Frontal cortex (tissue), 2 donors: ENCODE results near the gene ATP23.

DNA sequence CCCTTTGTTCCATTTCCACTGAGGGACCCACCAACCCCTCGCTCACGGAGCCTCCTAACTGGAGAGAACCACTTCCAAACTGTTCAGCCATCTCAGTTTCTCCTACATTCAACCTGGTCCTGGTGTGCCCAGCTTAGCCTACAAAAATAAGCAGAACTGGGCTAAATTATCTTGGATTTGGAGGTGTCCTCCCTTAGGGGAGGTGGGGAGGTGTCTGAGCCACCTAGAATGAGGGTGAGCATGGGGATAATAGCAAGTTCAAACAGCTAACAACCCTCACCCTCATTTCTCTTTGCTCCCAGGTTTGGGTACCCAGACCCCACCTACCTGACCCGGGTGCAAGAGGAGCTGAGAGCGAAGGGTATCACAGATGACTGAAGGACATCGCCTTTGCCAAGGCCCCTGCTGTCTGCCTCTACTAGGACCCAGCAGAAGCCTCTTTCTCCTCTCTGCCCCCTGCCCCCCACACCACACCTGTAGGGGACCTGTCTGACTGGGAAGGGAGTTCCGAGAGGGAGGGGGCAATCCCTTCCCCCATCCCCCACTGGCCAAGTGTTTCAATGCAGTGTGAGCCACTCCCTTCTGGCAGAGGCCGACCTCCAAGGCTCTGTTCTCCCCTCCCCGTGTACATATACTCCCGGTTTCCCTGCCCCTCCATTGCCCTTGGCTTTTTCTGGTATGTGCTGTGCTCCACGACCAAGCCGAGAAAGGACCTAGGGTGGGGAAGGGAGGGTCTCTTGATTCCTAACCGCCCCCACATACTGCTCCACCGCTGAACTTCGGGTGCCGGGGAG lies 2.3 kb upstream of the ARHGEF25 start:
- RAMPAGE, long total RNA, result no peak

DNA sequence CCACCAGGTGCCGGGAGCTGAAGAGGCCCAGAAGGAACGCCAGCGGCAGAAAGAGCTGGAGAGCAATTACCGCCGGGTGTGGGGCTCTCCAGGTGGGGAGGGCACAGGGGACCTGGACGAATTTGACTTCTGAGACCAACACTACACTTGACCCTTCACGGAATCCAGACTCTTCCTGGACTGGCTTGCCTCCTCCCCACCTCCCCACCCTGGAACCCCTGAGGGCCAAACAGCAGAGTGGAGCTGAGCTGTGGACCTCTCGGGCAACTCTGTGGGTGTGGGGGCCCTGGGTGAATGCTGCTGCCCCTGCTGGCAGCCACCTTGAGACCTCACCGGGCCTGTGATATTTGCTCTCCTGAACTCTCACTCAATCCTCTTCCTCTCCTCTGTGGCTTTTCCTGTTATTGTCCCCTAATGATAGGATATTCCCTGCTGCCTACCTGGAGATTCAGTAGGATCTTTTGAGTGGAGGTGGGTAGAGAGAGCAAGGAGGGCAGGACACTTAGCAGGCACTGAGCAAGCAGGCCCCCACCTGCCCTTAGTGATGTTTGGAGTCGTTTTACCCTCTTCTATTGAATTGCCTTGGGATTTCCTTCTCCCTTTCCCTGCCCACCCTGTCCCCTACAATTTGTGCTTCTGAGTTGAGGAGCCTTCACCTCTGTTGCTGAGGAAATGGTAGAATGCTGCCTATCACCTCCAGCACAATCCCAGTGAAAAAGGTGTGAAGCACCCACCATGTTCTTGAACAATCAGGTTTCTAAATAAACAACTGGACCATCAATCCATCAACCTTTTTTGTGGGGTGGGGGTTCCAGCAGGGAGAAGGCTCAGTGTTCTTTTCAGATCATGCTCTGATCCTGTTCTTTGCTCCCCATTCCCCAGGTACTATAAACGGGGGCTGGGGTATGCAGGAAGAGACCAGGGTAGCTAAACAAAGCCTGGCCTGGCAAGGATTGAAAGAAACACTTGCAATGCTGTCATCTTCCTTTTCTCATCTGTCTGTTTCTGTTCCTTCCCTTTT lies 17.5 kb downstream of the AGAP2 start:
- RAMPAGE, long total RNA, result no peak

GRCh38 chr12:57741023-57741703 lies 2.6 kb upstream of the AGAP2 start:
- RAMPAGE, long total RNA, result no peak

DNA sequence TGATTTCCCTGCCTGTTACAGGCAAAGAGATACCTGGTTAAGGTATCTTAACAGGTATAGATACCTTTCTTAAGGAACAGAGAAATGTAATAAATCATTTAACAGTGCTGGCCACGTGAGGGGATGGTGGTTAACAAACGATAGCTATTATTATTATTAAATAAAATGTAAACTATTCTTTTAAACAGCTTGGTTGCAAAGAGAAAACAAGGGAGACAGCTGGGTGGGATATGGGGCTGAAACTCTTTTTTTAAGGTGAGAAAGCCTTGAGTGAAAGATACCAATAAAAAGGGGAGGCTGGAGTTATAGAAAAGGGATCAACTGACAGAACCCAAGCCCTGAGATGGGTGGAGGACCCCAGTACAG lies 7.4 kb upstream of the AVIL start:
- RAMPAGE, long total RNA, result no peak

GRCh38 chr12:57852172-57853105 lies 5.9 kb upstream of the CTDSP2 start:
- RAMPAGE, long total RNA, result no peak

GRCh38 chr12:57864360-57864880 lies 17.9 kb upstream of the CTDSP2 start:
- RAMPAGE, long total RNA, result no peak

- RAMPAGE, long total RNA, result no peak
Measured at GRCh38 chr12:57888455-57889368, 42.2 kb upstream of the CTDSP2 start.

DNA sequence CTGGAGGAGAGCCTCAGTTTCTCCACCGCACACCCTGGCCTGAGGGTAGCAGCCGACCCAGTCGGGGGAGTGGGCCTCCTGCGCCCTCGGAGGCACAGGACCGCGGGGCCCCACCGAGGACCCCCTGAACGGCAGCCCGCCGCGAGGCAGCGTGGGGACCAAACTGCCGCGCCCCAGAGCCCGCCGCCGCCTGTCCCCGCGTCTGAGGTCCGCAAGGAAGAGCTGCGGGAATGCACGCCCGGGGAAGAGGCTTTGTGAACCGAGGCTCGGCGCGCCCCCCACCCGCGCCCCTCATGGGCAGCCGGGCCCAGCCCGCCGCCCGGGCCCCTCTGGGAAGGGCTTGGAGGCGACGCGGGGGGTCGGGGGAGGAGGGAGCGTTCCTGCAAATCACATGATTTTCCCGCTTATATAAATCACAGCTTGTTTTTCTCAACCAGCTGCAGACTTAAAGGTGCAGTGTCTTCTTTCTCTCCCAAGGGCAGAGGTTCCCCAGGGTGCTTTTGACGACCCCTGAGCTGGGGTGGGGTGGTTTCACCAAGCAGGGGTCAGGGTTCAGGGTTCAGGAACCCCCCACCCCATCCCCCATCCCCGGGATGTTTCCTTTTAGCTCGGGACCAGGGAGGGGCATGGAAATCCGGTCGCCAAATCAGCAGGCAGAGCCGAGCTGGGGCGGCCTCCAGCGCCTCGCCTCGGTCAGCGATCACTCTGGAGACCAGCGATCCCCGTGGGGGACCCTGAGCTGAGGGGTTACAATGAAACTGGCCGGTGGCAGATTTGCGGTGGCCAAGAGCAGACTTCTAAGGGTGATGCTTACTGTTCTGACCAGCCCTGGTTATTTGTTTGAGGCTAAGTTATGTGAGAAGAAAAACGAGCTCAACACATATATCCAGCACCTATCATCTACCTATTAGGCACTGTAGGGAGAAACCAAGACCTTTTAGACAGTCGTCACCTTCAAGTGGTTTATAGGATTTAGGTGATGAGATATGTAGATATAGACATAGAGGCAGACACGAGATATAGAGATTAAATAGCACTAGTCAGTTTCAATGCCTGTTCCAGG lies 44.6 kb upstream of the ATP23 start:
- RAMPAGE, long total RNA, result no peak

DNA sequence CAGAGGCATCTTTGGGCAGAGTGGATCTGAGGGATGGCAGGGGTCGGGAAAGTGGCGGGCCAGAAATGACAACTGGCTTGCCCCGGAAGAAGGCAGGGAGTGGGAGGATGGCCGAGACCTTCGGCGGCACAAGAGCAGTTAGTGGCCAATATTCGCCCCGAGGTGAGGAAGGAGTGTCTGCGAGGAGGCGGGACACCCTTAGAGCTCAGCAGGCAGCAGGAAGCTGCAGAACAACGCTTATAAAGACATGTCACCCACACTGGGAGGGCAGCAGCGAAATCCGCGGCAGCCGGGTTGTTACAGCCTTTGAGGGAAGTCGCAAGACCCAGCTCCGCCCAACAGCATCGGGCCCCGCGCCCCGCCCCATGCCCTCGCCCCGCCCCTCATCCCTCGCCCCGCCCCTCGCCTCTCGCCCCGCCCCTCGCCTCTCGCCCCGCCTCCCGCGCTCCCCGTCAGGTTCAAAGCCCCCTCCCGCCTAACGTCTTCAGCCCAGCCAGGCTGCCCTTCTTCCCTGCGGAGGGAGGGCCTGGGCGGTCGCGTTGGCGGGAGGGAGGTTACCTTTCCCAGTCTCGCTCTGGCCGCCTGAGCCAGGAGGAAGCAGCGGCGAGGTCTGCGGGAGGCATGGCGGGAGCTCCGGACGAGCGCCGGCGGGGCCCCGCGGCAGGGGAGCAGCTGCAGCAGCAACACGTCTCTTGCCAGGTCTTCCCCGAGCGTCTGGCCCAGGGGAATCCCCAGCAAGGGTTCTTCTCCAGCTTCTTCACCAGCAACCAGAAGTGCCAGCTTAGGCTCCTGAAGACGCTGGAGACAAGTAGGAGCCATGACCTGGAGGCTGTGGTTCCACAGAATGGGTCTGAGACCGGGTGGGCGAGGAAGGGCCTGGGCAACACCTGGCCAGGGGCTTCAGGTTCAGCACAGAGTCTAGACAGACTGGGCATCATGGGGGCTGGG lies at the start of gene ATP23:
TSS of gene ATP23 (plus strand) at position 487 of the 948 bp plus-strand sequence.
- RAMPAGE, long total RNA, result no peak

- RAMPAGE, long total RNA, result no peak
Measured at GRCh38 chr12:58765195-58765575, 155.1 kb downstream of the LRIG3 start.

- RAMPAGE, long total RNA, result no peak
Measured at GRCh38 chr12:58781576-58782131, 138.7 kb downstream of the LRIG3 start.

- RAMPAGE, long total RNA, result no peak
Measured at GRCh38 chr12:58906871-58907392, 13.4 kb downstream of the LRIG3 start.

DNA sequence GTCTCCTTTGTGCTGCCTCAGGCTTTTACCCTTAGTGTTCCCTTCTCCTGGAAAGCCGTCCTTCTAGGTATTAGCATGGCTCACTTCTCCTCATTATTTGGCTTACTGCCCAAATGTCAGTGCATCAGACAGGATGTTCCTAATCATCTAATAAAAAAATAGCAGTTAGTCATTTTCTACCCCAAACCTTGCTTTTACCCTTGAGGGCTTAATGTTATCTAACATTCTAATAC lies 109.0 kb upstream of the SLC16A7 start:
- RAMPAGE, long total RNA, result no peak

- RAMPAGE, long total RNA, result no peak
Measured at GRCh38 chr12:60270099-60270298, 674.2 kb downstream of the SLC16A7 start.

- RAMPAGE, long total RNA, result no peak
Measured at GRCh38 chr12:62258616-62259325, 1.4 kb upstream of the USP15 start.

DNA sequence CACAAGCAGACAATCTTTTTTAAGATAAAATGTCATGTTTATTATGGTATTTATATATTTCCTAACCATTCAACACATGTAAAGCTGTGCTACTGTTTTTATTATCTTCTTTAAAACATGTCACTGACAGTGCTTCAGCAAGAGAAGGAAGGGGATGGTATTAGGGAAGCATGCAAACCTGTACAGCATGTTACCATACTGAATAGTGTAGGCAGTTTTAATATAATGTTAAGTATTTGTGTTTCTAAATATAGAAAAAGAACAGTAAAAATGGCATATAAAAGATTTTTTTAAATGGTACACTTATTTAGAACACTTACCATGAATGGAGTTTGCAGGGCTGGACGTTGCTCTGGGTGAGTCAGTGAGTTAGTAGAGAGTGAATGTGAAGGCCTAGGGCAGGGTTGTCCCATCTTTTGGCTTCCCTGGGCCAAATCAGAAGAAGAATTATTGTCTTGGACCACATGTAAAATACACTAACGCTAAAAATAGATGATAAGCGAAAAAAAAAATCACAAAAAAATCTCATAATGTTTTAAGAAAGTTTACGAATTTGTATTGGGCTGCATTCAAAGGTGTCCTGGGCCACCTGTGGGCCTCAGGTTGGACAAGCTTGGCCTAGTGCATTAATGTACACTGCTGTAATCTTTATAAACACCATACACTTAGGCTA lies 17.1 kb downstream of the USP15 start:
- RAMPAGE, long total RNA, result no peak

- RAMPAGE, long total RNA, result no peak
Measured at GRCh38 chr12:62533518-62534157, 67.0 kb downstream of the MON2 start.

- RAMPAGE, long total RNA, result no peak
Measured at GRCh38 chr12:62632418-62633223, 166.0 kb downstream of the MON2 start.

GRCh38 chr12:62785522-62786709 lies 149.0 kb downstream of the PPM1H start:
- RAMPAGE, long total RNA, result no peak

- RAMPAGE, long total RNA, result no peak
Measured at GRCh38 chr12:62934223-62934814, 631 bp downstream of the PPM1H start.